Measurements from ENCODE around the genes PTPRM, MTCL1 and RALBP1.

DNA sequence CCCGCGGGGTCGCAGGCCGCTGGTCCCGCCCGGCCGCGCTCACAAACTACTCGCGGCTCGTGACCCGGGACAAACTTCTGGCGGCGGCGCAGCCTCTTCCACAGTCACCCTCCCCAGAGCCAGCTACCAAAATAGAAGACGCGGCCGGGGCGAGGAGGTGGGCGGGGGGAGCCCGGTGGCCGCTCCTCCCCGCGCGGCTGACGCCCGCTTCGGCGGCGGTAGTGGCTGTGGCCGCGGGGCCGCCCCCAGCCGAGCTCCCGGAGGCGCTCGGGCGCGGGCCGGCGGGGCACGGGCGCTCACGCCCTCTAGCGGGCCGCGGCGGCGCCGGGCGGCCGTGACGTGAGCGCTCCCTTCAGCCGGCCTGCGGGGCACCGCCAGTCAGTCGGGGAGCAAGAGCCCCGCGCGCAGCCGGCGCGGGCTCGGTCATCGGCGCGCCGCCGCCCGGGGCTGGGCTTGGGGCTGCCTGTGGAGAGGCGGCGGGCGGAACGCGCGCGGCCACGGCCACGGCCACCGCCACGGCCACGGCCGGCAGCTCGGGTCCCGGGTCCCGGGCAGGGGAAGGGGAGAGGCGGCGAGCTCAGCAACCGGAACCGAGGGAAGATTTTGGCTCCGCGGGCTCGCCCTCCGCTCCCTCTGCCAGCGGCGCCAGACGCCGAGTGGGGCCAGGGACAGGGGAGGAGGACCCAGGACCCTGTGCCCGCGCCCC, at the start of gene PTPRM:
TSS of gene PTPRM (plus strand) at position 377 of the 706 bp plus-strand sequence.
- PRO-cap = bidirectional peak, plus-strand start at position 381 of the sequence, minus-strand start at position 48 of the sequence
- RAMPAGE, long total RNA, 3 experiments = no peak in any of the 3 experiments

GRCh38 chr18:7607417-7607991, 40.4 kb downstream of the PTPRM start:
- PRO-cap = bidirectional peak, plus-strand start at chr18:7607778, minus-strand start at chr18:7607718
- RAMPAGE, long total RNA, 3 experiments = no peak in any of the 3 experiments

GRCh38 chr18:8341335-8341819, 267.9 kb upstream of the RAB12 start:
- PRO-cap = no peak
- RAMPAGE, long total RNA, 3 experiments = no peak in any of the 3 experiments

GRCh38 chr18:8685352-8685633, 20.1 kb upstream of the MTCL1 start:
- PRO-cap = no peak
- RAMPAGE, long total RNA, 3 experiments = no peak in any of the 3 experiments

- PRO-cap = bidirectional peak, plus-strand start at chr18:8705252, minus-strand start at chr18:8705091; bidirectional peak, plus-strand start at chr18:8705556, minus-strand start at chr18:8705416
- RAMPAGE, long total RNA, 3 experiments = no peak in any of the 3 experiments
Measured at GRCh38 chr18:8704909-8705852, at the start of gene MTCL1. MTCL1 (plus strand) TSS chr18:8705556.

DNA sequence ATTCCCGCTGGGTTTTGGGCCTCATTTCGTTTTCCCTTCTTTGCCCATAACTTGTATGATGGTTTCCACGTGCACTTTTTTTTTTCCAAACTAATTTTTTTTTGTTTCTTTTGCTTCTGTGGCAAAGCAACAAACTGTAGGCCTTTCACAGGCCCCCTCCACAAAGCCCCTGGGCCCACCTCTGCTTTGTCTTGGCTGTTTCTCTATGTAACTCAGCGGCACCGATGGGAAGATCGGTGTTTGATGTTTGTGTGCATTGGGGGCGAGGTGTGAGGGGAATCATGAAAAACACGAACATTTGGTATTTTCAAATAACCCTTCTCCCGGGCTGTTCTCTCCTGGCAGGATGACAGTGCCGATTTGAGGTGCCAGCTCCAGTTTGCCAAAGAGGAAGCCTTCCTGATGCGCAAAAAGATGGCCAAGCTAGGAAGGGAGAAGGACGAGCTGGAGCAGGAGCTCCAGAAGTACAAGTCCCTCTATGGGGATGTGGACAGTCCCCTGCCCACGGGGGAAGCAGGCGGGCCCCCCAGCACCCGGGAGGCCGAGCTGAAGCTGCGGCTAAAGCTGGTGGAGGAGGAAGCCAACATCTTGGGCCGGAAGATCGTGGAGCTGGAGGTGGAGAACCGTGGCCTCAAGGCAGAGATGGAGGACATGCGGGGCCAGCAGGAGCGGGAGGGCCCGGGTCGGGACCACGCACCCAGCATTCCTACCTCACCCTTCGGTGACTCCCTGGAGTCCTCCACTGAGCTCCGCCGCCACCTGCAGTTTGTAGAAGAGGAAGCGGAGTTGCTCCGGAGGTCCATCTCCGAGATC, 78.0 kb downstream of the MTCL1 start:
- PRO-cap = no peak
- RAMPAGE, long total RNA, 3 experiments = no peak in any of the 3 experiments

DNA sequence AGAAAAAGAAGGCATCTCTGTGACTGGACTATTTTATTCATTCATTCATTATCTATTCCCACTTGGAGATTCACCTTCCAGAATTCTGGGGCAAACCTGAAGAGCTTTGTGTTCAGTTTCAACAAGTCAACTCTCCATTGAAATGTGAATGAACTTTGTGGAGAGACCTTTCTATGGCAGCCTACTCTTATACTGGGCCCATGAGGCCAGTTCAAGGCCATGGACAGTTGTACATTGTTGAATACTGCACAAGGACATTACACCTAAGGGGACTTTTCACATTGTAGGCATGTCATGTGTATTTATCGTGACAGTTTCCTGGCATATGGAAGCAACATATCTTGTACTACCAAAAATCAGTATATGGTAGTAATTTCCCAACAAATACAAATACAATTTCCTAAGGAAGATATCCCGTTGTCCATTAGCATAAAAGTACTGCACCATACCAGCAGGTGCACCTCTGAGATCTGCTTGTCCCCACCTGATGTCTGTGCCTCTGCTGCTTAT, 88.3 kb upstream of the NDUFV2 start:
- PRO-cap = no peak
- RAMPAGE, long total RNA, 3 experiments = no peak in any of the 3 experiments

DNA sequence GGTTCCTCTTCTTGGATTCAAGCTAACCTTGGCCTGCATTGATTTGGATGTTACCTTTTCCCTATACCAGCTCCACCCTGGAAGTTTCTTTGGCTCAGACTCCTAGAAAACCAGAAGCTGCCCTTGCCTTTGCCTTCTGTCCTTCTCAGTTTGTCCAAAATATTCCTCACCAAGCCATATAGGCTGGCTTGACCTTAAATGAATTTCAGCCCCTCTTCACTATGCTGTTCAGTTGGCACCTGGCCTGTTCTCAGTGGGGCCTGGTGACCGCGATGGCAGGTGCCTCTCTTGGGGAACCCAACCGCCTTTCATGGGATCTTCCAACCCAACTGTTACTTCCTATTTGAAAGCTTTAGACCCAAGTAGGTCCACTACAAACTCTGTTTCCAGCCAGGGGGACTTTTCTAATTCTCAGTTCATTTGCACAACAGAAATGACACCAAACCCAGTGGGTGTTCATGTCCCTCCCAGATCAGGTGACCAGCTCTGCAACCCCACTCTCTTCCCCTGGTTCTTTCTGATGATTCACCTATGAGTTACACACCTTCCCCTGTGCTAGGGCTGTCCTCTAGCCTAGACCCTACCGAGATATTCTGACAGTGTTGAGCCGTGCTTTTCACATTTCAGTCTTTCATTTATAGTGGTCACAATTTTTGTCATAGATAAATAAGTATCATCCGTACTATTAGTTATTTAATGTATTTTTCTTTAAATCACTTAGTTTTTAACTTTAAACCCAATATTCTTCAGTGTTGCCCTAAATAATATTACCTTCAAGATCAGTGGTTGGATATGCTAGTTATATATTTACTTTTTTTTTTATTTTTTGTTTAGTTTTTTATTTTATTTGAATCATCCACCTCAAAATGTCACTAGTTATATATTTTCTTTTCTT, 35.6 kb upstream of the NDUFV2 start:
- PRO-cap = no peak
- RAMPAGE, long total RNA, 3 experiments = no peak in any of the 3 experiments

DNA sequence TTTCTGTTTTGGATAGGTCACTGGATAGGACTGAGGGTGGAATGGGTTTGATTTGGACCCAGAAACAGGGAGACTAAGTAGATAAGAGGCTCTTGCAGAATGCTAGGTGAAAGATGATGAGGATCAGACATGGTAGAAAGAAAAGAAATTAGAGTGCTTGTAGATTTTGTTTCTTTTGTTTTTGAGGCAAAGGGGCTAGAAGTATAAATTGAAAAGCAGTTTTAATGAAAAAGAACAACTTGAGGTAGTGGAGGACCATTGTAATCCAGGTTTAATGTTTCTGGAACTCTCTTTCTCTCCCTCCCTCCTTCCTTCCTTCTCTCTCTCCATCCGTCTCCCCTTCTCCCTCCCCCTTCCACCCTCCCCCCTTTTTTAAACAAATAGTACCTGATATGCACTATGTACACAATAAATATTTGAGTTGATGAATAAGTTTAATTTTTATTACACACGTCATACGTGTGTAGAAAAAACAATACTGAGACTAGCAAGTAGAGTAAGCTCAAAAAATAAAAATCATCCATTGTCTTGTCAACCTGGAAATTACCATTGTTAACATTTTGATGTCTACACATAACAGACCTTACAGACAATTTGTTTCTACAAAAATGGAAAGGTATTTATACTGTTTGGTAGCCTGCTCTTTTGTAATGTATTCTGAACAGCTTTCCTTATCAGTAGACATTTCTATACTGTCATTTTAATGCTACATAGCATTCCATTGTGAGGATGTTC, 2.0 kb downstream of the NDUFV2 start:
- PRO-cap = no peak
- RAMPAGE, long total RNA, 3 experiments = no peak in any of the 3 experiments

DNA sequence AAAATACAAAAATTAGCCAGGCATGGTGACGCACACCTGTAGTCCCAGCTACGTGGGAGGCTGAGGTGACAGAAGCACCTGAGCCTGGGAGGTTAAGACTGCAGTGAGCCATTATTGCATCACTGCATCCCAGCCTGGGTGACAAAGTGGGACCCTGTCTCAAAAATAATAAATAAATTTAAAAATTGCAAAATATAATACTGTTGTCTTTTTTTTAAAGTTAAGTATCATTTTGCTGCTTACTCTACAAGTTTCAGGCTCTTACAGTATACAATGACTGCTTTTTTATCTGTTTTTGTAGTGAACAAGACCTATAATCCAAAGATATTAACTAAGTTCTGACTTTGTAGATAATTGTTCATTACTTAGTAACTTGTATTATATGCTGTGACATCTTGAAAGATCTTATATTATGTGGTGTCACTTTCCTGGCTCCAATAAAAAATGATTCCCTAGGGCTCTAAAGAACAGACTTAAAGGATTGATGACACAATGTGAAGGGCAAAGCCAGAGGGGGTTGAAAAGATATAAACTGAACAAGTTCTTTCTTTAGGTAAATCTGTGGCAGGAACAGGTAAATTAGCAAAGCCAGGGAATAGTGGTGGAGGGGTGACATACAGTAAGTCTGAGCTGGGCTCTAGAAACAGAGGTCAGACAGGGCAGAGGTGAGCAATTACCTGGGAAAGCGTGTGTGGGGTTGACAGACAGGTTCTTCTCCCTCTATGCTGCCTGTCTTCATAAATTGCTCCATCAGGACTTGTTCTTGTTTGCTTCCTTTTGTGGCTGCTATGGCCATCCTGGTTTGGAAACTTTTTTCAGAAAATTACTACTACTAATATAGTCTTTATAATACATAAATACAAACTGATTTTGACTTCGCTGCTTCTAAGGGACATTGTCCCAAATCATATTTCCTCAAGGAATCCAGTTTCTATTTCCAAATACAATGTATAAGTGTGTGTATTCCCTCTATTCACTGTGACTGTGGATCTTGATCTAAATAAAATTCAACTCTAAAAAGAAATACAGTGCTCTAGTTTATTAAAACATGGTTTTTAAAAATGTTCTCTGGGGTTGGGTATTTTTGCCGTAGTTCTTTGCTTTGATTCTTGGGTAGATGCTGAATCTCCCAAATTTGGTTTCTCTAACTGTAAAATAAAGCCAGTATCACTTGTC, 3.5 kb upstream of the ANKRD12 start:
- PRO-cap = no peak
- RAMPAGE, long total RNA, 3 experiments = no peak in any of the 3 experiments

DNA sequence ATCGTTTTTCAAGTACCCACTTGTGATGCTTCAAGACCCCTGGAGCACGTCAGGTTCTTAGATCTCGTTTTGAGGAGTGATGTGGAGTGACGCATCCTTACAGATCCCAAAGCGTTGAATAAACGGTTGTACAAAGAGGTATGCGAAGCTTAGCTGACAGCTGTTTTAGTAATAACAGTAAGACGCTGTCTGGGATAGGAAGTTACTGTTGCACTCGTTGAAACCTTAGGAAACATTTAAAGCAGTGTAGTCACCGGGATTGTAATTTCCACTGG, 1.1 kb downstream of the ANKRD12 start:
- PRO-cap = bidirectional peak, plus-strand start at position 180 of the sequence, minus-strand start at position 120 of the sequence
- RAMPAGE, long total RNA, 3 experiments = no peak in any of the 3 experiments

GRCh38 chr18:9475330-9476068, at the start of gene RALBP1:
RALBP1 (plus strand) TSS chr18:9475513.
- PRO-cap = bidirectional peak, plus-strand start at chr18:9475548, minus-strand start at chr18:9475237
- RAMPAGE, long total RNA, 3 experiments = no peak in any of the 3 experiments

GRCh38 chr18:9570323-9570722, 44.0 kb downstream of the PPP4R1 start:
- PRO-cap = no peak
- RAMPAGE, long total RNA, 3 experiments = no peak in any of the 3 experiments

DNA sequence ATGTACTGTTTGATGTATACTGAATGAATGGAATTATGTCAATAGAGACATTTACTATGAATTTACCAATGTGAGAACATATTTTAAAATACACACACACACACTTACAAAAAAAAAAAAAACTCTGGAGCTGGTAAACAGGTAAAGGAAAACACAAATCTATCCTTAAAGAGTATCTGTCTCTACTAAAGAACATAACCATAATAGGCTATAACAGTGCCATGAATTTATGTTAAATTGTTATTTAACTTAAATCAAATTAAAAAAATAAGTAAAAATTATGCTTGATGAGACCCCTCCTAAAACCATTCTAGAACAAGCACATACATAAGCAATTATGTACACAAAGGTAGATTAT, 21.8 kb downstream of the PPP4R1 start:
- PRO-cap = no peak
- RAMPAGE, long total RNA, 3 experiments = no peak in any of the 3 experiments

DNA sequence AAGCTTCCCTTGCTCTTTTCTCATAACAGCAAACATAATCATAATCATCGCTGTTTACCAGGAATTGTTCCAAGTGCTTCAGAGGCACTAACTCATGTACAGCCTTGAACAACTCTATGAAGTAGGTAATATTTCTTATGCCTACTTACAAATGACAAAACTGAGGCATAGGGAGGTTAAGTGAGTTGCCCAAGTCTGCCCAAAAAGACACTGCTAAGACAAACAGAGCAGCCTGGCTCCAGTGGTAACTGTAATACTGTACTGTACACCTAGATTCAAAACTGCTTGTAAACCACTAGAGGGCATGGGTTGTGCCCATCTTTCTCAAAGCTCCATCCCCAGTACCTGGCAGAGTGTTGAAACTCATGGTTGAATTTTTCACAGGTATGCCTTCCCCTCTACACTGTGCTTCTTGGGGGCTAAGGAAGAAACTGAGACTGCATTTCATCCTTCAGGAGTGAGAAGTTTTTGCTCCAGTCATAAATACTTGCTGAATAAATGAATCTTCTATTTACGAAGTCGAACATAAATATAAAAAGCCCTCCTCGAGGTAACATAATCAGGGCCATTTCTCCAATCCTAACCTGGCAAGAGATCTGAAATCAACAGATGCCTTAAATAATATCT, 2.1 kb downstream of the PPP4R1 start:
- PRO-cap = no peak
- RAMPAGE, long total RNA, 3 experiments = no peak in any of the 3 experiments

DNA sequence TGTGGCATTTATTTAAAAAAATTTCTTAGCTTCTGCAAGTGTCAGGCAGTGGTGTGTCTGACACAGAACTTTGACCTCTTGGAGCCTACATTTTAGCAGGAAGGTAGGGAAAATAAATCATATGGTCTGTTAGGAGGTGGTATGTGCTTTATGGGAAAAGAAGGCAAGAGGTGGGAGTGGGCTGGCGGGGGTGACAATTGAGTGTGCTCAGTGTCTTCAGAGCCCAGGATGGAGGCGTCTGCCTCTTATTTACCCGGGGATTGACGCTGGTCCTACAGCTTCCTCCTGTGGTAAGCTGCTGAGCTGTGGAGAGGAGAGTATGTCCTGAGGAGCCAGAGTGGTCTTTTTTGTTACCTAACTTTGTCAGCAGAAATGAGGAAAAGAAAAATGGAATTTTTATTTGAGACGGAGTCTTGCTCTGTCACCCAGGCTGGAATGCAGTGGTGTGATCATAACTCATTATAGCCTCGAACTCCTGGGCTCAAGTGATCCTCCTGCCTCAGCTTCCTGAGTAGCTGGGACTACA, 8.3 kb downstream of the RAB31 start:
- PRO-cap = no peak
- RAMPAGE, long total RNA, 3 experiments = no peak in any of the 3 experiments

GRCh38 chr18:9730559-9731103, 22.5 kb downstream of the RAB31 start:
- PRO-cap = no peak
- RAMPAGE, long total RNA, 3 experiments = no peak in any of the 3 experiments

DNA sequence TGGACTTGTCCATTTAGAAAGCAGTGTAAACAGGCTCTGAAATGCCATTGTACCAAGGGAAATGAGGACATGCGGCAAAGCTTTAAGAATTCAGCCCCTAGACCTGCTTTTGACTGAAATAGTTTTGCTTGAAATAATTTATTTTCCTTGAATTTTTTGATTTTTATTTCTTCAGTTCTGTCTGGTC, 34.8 kb downstream of the RAB31 start:
- PRO-cap = no peak
- RAMPAGE, long total RNA, 3 experiments = no peak in any of the 3 experiments

GRCh38 chr18:9770864-9771940, 63.1 kb downstream of the RAB31 start:
- PRO-cap = no peak
- RAMPAGE, long total RNA, 3 experiments = no peak in any of the 3 experiments

DNA sequence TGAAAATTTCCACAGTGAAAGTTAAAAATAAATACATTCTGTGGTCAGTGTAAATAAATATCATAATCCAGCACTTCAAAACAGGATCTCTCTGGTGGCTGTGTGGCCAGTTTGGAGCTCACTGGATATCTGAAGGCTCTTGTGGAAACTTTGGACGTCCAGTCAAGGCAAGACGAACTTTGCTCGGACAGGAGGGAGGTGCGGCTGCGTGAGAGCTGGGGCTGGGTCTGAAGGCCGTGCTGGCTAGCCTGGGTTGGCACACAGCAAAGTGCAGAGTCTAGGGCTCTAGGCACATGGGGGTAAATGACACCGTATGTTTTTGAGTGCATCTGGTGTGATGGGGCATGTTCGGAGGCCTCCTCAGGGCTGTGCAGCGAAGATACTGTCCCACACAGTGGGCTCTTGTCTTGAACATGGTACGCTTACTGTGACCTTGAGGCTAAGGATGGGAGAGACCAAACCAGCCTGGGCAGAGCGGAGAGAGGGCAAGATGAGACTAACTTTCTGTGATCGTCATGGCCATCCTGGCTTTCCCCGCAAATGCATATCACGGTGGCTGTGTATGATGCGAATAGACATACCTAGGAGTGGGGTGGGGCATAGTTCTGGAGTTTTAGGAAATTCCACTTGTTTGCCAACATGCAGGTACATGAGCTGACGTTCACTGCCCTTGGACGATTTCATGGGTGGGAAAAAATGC, 78.7 kb upstream of the TXNDC2 start:
- PRO-cap = no peak
- RAMPAGE, long total RNA, 3 experiments = no peak in any of the 3 experiments

Data from gastrocnemius medialis (tissue), 3 donors.